Mammary epithelial cell (primary cell): Measurements from ENCODE around the gene PLD5.

DNA sequence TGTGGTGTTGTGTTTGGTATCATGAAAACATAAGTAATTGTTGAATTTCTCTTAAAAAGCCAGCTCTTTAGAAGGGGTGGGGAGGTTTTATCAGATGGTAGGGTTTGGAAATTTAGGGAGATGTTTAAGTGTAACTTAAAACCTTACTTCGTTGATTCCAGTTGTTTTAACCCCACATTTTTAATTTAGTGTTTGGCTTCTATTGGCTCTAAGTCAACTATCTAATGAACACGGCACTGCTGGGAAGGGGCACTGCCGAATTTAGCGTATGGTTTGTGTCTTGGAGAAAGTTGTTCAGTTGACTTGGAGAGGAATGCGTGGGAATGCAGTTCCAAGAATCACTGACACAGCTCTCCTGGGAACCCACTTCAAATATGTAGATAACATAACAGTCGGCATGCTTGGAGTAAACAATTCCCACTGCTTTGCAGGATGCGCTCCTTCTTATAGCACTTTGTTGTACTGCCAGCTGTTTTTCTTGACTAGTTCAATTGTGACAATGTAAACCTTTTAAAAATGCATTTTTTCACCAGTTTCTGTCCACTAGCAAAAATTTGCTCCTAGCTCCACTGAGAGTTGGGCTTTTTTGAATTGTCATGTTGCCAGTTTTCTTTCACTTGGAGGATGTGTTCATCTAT lies 104.2 kb downstream of the RYR2 start:
- CAGE, long polyA plus RNA = no peak
- RRBS = no CpG with 5 or more reads among the region's 7 CpGs

DNA sequence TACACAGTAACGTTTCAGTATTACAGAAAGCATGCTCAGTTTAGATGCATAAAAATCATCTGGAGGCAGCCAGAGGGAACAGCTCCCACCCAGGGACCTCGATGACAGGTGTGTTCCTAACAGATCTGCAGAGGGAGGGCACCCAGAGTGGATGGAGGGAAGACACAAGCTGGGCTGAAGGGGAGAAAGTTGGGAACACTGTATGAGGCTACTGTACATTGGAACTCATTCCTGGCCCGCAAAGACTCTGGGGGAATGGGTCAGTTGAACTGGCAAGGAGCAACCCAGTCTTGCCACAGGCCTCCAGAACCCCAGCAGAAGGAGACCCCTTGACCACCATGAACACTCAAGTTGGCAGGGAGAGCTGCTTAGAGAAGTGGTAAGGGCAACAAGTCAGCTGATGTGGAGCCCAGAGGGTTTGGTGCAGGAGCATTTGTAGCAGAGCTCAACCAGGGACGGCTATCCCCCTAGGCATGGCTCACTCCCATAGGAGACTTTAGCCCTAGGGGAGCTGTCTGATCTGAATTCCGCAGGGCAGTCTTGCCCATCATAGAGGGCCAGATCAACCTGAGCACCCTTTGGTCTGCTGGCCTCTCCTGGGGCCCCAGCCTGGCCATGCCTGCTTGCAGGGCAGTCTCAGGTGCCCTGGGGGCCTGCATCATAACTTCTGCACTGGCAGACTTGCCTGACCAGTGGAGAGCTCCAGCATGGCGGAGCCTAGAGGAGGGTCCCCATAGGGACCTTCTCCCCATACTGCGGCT lies 52.2 kb downstream of the ZP4 start:
- CAGE, long polyA plus RNA = no peak
- RRBS = no CpG with 5 or more reads among the region's 7 CpGs

- CAGE, long polyA plus RNA = no peak
- RRBS = no CpG with 5 or more reads among the region's 11 CpGs
These were observed 126.0 kb upstream of the ZP4 start for GRCh38 chr1:238016718-238017173.

- CAGE, long polyA plus RNA = no peak
- RRBS = no CpG with 5 or more reads among the region's 5 CpGs
These were observed 70.8 kb upstream of the CHRM3 start for GRCh38 chr1:239315468-239316082.

- CAGE, long polyA plus RNA = no peak
- RRBS = no CpG with 5 or more reads among the region's 4 CpGs
These were observed 328.2 kb downstream of the CHRM3 start for GRCh38 chr1:239714326-239715160.

DNA sequence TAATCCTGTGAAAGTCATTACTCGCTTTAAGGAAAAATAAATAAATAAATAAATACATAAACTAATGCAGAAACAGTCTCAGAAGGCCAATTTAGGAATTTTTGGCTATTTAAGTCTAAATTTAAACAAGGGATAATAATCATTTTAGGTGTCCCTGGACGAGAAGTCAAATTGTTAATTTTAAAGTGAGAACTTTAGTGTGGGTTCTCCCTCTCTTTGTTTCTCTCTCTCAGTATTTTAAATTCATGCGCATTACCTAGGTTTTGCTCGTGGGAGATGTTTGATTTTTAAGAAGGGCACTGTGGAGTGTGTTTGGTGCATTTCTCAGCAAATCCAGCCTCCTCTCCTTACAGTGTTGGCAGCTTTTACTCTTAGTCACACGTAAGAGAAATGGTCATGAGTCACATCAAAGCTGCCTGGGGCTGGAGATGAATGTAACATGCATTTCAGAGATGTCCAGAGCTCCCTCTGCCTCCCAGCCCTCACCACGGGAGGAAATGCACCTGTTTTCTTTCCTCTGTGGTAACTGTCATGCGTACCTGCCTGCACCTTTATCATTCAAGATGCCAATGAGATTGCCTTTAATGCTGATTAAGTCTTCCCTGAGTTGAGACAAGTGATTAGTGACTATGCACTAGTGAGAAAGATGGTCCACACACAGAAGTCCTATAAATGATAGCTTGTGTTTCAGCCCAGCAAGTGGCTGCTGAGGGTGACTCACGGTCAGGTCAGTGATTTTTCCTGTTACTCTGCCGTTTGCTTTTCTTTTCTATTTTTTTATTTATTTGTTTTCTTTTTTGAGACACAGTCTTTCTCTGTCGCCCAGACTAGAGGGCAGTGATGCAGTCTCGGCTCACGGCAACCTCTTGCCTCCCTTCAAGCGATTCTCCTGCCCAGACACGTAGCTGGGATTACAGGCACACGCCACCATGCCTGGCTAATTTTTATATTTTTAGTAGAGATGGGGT lies 277.4 kb upstream of the FMN2 start:
- CAGE, long polyA plus RNA = no peak
- RRBS = no CpG with 5 or more reads among the region's 15 CpGs

- CAGE, long polyA plus RNA = no peak
- RRBS = 2% methylated on average over 58 of the region's 88 CpGs
These were observed 1.1 kb downstream of the FMN2 start for GRCh38 chr1:240092394-240093474.

DNA sequence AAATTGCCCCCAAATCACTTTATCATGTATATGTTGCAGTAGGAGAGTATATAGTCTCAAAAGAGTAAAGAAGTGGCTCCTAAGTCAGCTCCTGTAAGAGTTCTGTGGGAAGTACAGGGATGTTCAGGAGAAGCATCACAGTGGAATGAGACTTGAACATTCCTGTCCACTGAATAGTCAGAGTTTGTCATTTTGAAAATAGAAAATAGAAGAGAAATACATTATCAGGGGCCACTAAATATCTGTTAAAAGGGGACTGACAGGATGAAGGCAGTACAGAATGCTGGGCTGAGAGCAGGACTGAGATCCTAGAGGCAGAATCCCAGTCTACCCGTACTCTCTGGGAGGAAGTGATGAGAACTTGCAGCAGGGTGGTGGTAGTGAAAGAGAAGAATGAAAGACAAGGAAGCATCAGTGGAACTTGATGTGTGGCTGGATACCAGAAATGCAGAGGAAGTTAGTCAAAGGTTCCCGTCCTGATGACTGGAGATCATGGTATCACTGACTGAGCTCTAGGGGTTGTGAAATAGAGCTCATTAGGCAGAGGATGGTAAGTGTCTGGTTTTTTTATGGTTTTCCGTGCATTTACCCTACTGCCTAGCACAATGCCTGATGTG lies 153.4 kb downstream of the FMN2 start:
- CAGE, long polyA plus RNA = no peak
- RRBS = no CpG with 5 or more reads among the region's 3 CpGs

DNA sequence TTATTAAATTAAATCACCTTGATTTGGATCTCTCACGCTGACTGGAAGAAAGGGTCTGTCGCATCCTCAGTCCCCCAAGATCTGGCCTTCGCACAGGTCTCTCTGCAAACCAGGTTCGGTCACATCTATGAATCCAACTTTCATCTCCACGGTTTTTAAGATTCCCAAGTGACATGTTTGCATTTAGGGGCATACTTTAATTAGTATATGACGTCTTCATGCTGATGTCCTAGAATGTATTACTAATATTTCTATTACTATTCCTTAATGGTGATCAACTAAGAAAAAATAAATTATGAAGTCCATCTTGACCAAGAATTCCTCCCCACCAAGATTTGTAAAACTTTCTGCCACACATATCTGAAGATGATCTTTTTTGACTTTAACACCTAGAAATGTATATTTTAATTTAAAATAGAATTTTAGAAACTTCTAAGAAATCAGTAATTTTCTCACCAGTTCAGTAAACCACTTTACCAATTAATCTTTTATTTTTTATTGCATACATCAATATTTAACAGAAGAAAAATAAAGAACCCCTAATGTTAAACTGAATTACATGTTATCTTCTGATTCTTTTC lies 11.7 kb downstream of the CHML start:
- CAGE, long polyA plus RNA = no peak
- RRBS = no CpG with 5 or more reads among the region's 6 CpGs

- CAGE, long polyA plus RNA = no peak
- RRBS = no CpG with 5 or more reads among the region's 10 CpGs
These were observed 9.0 kb downstream of the EXO1 start for GRCh38 chr1:241856787-241857660.

- CAGE, long polyA plus RNA = no peak
- RRBS = no CpG with 5 or more reads among the region's 8 CpGs
These were observed 22.7 kb upstream of the BECN2 start for GRCh38 chr1:241934730-241935372.

DNA sequence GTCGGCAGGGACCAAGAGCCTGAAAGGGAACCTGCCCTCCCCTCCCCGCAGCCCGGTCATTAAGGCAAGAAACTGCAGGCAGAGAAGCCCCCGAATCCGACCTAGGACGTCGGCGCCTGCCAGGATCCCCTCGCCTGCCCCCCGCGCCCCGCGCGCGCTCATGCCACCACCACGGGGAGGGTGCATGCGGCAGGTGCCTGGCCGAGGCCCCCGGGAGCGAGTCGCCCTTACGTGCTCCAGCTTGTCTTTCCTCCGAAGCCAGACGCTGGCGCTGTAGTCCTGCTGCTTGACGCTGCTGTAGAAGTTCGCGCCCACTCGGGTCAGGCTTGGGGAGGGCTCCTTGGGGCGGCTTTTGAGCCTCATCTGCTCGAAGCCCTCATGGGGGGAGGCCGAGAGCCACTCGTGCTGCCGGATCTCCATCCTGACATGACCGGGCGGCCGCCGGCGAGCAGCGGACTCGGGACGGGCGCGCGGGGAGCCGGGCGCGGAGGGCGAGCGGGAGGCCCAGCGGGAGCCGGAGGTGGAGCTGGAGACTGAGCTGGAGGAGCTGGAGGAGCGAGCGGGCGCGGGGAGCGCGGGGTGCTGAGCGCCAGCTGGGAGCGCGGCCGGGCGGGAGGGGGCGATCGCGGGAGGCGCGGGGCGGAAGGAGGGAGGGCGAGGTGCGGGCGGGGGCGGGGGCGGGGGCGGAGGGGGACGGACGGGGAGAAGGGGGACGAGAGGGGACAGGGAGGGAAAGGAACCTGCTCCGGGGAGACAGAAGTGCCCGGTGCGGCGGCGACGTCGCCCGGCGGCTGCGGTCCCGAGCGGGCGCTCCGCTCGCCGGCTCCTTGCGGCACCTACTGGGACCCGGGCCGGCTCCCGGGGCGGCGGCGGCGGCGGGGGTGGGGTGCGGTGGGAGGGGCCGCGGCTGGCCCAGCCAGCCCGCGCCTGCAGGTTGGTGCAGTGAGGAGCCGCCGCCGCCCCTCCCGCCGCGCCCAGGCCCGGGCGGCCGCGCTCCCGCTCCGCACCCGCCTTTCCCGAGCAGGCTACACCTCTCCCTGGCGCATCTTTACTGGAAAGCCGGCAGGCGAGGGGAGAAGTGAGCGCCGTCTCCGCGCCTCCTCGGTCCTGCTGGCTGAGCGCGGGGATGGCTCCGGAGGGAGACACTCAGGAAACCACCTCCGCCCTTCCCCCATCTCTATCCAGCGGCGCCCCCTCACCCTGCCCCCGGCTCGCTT lies at the start of gene PLD5:
Gene PLD5 (minus strand): TSS at position 841 of the 1,217 bp plus-strand sequence.
- CAGE, long polyA plus RNA = no peak
- RRBS = 2% methylated on average over 55 of the region's 138 CpGs

DNA sequence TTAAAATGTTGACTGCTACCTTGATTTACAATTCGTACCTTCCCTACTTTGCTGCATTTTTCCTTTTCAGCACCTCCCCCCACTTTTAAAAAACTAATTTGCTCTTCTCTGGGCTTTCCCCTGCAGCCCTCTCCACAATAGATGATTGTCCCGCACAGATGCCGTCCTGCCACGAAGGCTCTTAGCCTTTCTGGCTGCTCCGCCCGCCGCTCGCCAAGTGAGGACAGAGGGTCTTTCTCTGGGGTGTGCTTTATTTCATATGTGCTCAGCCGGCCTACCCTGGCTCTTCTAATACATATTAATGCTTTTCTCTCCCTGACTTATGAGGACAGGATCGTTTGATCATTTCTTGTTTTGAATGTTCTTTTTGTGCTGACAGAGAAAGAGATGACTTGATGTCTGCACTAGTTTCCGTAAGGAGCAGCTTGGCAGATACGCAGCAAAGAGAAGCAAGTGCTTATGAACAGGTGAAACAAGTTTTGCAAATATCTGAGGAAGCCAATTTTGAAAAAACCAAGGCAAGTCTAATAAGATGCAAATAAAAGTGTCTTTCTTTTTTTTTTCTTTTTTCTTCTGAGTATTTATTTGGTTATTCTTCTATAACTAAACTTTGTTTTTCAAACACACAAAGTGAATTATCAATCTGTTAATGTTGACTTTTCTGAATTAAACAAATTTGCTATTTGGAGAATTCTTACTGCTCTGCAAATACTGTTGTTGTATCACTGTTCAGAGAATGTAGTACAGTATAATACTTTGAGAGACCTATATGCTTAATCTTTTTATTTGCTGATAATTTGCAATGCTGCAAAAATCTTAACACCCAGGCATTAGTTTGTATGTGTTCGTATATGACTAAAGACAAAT lies 60.8 kb downstream of the SDCCAG8 start:
- CAGE, long polyA plus RNA = no peak
- RRBS = no CpG with 5 or more reads among the region's 13 CpGs

DNA sequence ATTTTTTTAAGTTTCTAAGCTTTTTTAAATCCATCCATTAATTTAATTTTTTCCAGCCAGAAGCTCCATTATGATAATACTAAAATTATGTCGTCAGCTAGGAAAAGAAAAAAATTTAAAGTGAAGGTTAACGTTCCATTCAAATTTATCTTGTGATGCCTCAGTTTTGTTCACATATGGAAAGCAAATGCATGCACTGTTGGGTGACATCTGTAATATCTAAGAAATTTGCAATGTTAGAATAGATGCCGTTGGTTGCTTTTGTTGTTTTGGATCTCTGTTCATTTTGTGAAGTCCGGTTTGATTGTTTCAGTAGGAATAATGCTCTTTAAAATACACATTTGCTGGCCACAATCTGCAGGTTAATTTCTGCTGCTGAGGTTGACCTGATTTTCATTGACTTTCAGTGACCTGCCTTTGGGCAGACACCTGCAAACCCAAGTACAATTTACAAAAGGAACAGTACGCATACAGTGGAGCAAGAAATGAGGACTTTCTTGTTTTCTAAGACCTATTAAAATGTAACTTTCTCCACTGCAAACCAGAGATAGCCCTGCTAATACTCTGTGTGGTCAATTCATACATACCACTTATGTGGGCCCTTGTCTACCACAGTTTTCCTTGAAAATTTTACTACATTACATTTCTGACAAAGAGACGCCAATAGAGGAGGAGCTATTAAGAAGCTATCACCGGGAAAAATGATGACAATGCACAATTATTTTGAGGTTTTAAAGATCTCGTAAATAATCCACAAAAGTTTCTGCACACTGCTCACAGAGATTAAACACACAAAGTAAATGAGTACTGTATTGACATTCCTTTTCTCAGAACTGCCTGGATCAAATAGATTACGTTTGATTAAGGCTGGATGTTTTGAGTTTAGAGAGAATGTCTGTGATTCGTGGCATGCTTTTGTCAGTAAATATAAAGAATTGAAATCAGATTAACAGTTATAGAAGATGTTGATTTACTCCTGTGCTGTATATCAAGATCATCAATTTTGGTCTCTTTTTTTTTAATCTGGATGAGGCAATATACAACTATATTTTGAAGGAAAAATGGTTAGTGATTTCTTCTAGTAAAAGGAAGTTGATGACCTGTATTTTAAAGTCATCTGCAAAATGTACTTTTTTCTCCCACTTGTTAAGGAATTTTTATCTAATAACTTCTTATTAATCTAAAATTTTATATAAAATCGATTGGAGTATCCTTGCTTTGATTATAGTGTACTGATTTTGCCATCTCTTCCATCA lies 141.9 kb downstream of the SDCCAG8 start:
- CAGE, long polyA plus RNA = no peak
- RRBS = no CpG with 5 or more reads among the region's 11 CpGs

DNA sequence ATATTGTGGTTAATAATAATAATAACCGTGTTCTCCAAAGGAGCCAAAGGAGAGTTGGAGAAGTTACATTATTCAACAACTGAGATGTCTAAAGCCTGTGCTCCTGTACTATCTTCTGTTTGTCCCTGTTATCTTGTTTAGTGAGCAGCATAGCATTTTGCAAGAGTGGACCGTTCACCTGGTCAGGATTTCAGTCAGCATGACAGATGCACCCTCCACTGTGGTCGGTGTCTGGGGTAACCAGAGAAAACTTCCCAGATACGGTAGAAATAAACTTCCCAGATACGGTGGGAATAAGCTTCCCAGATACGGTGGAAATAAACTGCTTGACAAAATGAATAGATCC lies 198.8 kb downstream of the SDCCAG8 start:
- CAGE, long polyA plus RNA = no peak
- RRBS = no CpG with 5 or more reads among the region's 6 CpGs

- CAGE, long polyA plus RNA = no peak
- RRBS = no CpG with 5 or more reads among the region's 5 CpGs
These were observed 243.3 kb downstream of the SDCCAG8 start for GRCh38 chr1:243499066-243499598.

DNA sequence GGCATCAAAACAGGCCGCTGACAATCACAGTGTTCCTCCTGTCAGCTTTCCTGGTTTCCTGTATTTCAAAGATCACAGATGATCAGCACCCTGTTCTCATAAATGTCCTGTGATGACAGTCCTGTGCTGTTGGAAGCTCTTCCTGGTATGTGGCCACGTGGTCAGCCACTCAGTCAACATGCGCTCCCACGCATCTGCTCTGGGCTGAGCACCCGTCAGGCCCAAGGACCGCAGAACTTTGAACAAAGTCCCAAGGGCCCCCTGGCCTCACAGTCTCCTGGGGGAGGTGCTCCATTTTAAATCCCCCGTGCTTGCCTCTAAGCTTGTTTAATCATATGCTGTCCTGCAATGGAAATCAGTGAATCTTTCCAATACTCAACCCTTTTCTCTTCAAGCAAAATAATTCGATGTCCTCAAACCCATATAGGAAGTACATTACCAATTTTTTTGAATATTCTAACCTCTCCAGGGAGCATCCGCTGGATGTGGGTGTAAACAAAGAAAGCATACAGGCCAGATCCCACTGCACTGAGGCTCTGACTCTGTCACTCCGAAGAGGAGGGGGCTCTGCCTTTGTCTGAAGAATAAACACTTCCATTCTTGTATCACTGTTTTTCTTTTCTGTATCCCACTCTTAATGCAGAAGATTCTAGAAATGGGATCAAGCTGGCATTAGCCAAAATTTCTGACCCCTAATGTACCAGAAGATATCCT lies 250.3 kb downstream of the SDCCAG8 start:
- CAGE, long polyA plus RNA = no peak
- RRBS = no CpG with 5 or more reads among the region's 10 CpGs

DNA sequence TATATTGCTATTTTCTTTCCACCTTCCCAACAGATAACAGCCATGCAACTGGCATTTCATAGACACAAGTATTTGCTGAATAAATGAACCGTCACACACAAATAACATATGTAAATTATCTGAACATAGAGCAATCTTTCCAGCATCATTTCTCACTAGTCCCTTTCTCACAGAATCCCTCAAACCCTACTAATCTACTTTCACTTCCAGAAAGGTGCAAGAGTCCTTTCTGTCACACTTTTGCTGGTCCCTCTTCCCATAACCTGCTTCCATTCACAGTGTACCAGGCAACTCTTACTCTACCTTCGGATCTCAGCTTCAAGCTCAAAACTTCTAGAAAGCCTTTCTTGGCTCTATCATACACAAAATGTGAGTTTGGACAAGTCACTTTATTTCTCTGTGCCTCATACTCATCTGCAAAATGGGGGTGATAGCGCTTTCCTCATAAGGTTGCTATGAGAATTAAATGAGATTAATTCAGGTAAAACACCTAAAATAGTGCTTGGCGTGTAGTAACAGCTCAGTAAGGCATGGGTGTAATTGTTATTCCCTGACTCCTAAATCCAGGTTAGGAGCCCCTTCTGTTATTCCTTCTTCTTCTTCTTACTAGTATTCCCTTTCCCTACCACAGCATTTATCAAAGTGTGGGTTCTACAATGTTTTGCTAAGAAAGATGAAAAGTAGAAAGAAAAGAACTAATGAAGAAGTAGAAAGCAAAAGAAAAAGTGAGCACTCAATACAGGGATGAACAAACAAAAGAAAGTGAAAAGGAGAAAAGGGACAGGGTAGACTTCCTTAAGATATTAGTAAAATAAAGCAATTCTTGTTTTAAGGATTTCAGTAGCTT lies 113.0 kb downstream of the AKT3 start:
- CAGE, long polyA plus RNA = no peak
- RRBS = no CpG with 5 or more reads among the region's 4 CpGs

DNA sequence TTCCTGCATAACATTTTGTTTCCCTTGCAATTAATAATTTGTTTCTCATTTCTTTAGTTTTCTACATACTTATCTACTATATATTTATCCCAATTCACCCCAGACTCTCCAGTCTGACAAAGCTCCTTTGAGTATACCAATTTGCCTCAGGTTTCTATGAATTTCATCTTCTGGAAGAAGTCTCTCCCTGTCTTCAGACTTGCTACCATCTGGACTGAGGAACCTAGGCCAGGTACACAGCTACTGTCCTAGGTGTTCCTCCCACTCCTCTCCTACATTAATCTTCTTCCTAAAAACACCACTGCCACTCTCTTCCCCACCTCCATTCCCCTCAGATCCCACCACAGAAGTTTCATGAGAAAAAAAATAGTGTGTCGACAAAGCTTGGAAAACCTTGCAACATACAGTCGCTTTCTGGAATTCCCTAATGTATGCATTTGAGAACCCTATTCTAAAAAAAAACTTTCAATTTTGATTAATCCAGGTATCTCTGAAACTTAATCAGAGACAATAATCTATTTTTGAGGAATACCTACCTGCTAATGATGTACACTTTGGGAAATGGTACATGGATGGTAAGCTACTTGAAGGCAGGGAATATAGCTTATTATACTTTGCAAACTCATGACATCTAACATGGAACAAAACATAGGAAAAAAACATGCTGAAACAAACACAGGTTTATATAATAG lies 62.3 kb downstream of the AKT3 start:
- CAGE, long polyA plus RNA = no peak
- RRBS = no CpG with 5 or more reads among the region's 2 CpGs

GRCh38 chr1:243789434-243790277 lies 60.4 kb downstream of the AKT3 start:
- CAGE, long polyA plus RNA = no peak
- RRBS = no CpG with 5 or more reads among the region's 2 CpGs